ENCODE measurements around the gene WDR27.

GRCh38 chr6:169217217-169217885, 36.3 kb downstream of the THBS2 start:
- PRO-cap: no peak

GRCh38 chr6:169231827-169232347, 21.8 kb downstream of the THBS2 start:
- PRO-cap: no peak

- PRO-cap: no peak
Observed at GRCh38 chr6:169251317-169251689, 2.3 kb downstream of the THBS2 start.

DNA sequence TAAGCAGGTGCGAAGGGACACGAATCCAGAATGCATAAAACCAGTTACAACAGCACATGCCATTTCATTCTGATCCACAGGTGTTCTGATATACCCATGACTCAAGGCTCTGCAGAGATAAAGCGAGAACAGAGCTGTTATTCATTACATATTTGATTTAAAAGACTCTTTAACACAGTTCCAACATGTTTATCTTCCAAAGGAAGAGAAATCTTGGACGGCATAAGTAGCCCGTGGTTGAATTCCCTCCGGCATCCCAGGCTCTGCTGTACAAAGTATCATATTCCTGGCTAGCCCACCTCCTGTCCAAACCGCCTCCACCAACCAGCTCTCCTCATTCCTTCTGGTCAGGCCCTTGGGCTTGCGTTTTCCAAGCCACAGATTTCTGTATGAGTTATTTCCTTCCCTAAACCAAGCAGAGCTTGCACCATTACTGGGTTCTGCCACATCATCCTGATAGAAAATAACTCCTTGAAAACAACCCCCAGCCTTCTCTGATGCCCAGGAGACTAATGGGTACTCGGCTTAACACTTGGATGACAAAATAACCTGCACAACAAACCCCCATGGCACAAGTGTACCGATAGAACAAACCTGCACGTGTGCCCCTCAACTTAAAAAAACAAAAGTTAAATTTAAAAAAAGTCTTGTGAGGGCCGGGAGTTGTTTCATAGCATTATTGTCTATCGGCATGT, 36.4 kb upstream of the THBS2 start:
- PRO-cap: no peak

DNA sequence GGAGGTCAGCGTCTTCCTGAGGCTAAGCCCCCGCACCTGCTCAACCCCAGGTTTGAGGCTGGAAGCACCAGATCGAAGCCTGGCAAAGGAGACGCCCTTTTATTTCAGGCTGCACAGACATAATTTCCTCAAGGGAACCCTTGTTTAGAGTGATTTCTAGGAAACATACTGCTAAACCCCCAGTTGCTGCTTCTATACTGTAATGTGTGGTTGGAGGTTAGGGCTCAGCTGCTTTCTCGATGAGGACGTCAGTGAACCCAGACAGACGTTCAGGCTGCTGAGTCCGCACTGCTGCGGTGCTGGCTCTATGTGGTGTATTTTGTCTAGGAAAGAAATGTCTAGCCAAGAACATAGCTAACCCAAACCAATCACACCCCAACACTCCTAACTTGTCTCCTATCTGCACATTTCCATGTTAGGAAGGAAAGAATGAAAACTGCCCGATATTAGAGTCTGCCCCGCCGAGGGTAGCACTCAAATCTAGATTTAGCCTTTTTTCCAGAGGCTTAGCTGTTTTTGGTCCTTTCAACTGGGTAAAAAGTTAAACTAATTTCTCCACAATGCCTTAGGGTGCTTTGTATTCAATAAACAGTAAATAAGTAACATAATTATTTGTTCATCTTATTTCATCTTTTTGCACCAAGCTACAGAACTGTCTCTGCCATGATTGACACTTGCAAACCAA, 66.0 kb upstream of the THBS2 start:
- PRO-cap: no peak

DNA sequence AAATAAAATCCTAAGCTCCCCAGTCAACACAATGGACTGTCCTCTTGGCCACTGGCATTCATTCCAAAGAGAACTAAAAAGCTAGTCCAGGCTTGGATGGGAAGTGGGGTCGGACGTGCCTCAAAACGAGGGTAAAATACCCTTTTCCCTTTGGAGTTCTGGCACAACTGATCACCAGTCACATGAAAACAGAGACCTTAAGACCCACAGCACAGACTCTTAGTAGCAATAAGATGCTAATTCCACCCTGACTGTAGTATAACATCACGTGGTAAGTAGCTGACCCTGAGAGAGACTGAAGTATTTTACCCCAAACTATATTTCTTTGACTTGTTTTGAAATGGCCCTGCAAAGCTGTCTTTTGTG, 66.5 kb upstream of the THBS2 start:
- PRO-cap: no peak

DNA sequence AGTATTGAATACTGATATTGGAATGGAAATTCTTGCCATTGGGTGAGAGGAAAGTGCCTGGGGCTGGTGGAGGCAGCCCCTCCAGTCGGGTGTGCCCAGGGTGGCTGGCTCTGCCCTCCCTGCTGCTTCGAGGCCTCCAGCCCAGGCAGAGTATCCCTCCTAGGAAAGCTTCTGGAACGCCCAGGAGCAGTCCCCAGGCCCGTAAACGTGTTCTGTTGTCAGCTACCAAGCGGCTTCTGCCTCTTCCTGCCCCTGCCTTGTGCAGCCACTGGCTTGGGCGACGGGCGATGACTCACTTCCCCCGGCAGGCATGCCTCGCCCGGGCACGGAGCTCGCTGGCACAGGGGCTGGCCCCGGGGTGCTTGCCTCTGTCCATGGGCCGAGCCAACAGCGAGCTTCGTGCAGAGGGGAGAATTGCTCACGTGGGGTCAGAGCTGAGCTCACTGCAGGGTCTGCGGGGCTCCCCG, 86.7 kb upstream of the THBS2 start:
- PRO-cap: bidirectional peak, plus-strand start at position 311 of the sequence, minus-strand start at position 238 of the sequence

GRCh38 chr6:169428396-169429045, 174.9 kb upstream of the THBS2 start:
- PRO-cap: no peak

- PRO-cap: bidirectional peak, plus-strand start at chr6:169702196, minus-strand start at chr6:169702025
Observed at GRCh38 chr6:169701856-169702093, at the start of gene WDR27. Gene WDR27, minus strand, starts transcription at chr6:169702029.

- PRO-cap: no peak
Observed at GRCh38 chr6:169703088-169703534, 1.2 kb downstream of the C6orf120 start.

- PRO-cap: no peak
Observed at GRCh38 chr6:169763326-169763662, 11.9 kb downstream of the ERMARD start.

DNA sequence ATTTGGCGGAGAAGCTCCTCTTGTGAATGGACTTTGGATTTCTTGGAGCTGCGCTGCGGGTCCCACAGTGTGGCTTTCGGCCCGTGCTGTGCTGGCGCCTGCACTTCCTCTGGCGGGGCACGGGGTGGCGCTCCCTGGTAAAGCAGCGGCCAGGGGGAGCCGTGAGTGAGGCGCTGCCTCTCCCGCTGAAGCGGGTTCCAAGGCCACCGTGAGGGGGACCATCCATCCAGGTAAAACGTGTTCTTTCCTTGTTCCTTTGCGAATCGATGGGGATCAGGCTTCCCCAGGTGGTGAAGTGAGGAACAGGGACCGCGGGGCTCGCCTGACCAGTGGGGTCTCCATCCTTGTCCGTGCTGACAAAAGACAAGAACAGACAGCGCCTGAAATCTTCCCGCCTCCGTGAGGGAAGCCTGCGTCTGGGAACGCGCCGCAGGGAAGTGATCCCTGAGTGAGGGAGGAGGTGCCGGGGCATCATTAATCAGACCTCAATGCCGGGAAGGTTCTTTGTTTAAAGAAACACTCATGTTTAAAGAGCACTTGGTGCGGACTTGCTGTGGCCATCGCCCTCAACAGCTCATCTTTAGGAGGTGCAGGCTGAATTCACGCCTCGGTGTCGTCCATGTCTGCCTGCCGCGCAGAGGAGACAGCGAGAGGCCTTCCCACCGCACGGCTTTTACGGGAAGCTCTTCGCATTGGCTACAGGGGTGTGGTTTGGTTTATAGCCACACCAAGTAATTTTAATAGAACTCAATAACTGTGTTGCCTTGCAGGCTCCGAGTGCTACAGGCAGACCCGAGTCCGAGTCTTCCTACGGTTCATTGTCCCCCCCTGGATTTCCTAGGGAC, 39.0 kb downstream of the ERMARD start:
- PRO-cap: no peak

DNA sequence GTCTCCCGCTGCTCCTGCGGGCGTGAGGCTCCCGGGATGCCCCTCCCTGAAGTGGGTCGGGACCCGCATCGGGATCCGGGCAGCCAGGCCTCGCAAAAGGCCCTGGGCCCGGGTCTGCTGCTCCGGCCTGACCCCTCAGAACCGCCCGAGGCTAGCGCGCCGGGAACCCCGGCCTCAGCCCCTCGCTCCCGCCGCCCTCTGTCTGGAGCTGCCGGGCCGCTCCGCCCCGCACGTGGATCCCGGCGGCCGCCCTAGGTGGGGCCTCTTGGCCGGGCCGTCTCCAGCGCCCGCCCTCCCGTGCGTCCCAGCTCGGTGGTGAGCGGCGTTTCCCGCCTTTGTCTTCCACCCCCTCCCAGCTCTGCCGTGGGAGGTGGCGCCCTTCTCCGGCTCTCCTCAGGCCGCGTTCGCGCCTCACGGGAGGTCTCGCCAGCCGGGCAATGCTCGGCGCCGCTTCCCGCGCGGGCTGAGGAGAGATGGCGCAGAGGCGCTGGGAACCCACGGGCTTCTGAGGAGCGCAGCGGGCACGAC, 267.7 kb downstream of the DLL1 start:
- PRO-cap: no peak

DNA sequence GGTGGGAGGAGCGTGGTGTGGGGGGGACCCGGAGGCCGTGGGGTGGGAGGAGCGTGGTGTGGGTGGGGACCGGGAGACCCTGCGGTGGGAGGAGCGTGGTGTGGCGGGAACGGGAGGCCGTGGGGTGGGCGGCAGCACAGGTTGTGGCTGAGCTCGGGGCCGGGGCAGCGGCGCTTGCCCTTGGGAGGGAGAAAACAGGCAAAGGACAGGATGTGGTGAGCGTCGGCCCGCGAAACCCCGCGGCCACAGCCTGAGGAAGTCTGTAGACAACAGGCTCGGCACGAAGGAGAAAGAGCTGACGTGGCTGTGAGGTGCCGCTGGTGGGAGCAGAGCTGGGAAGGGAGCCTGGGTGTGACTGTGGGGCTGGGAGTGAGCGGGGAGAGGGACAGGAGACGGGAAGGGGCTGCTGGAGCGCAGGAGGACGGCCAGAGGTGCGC, 203.0 kb downstream of the DLL1 start:
- PRO-cap: no peak

DNA sequence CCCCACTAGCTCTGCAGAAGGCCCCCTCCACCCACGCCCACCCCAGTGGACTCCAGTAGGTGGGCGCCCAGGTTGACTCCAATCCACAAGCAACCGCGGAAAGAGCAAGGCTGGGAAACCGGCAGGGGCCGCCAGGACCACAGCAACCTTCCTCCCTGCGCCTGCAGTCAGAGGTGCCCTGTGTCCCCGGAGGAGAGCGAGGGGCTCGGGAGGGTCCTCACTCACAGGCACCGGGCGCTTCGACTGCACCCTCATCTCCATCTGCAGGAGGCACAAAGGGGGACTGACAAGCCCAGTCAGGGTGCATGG, 137.4 kb downstream of the DLL1 start:
- PRO-cap: no peak

- PRO-cap: no peak
Observed at GRCh38 chr6:170175953-170176643, 114.8 kb downstream of the DLL1 start.

GRCh38 chr6:170235022-170235531, 55.8 kb downstream of the DLL1 start:
- PRO-cap: no peak

- PRO-cap: no peak
Observed at GRCh38 chr6:170247084-170247549, 43.8 kb downstream of the DLL1 start.

DNA sequence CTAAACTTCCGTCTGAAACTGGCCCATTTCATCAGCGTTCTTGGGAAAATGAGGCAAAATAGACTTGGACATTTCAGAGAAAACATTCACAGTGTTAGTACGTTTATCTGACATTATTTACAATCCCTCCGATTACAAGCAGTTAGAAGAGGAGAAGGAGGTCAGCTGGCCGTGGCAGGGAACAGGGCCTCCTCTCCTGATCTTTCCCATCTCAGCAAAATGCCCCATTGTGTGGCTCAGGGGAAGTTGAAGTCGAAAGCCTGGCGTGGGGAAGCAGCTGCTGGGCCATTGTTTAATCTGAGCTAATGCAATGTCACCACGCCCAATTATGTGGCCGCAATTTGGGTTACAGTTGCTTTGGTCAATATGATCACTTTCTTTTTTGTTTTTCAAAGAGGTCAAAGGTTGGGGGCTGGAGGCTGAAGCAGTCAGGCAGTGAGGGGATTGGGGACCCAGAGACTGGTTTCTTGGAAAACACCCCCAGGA, 24.9 kb downstream of the DLL1 start:
- PRO-cap: no peak

DNA sequence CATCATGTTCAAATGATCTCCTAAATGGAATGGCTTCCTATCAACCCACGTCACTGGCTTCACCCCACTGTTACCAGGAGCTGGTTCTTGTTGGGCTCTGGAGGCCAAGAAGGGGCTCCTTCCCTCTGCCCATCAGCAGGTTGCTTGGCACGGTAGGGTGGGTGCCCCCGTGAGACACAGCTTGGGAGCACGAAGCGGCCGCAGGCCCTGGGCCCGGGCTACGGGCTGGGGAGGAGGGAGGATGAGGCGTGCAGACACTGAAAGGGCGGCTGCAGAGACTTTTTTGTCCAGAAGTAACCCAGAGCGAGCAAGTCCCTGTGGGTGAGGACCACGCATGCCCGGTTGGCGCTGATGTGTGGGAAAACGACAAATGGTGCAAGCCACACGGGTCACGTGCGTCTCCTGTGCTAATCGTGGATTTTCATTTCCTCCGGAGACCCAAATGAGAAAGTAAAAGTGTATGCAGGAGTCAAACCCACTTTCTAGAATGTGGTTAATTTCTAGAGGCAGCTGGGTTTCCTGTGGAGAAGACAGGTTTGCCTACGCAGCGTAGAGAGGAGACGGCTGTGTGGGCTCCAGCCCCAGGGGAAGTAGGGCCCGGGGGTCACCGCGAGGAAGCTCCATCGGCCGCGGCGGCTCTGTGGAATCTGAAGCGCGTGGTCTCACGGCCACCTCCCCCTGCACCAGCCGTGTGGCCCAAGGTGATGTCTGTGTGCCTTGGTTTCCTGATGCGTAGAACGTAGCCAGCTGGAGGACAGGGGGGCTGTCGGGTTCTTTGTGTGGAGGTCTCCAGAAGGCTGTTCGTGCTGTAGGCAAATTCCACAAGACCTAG, 19.1 kb downstream of the DLL1 start:
- PRO-cap: no peak

Data from Calu3 (cell line).